Psoas muscle (tissue), 2 donors: ENCODE data around the genes NOS3, ABCB8, ASIC3, TMUB1 and ASB10.

DNA sequence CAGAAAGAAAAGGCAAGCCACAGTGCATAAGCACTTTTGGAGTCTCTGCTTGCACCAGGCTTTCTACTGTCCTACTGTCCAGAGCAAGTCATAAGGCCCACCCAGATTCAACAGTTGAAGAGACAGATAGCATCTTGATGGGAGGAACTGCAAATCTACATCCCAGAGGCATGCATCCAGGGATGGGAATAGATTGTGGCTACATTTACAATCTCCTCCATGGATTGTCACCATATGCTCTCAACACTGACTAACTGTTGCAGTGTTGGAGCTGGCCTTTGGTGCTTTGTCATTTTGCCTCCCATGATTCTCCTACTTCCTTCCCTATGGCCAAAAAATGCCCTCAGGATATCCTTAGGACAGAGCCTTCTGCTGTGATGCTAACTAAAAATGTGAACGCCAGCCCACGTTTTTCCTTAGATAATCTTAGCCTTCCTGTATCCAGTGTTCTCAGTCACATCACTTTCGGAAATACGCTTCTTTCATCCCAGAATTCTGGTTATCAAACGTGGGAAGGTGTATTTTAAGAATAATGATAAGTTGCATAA lies 3.7 kb downstream of the GIMAP4 start:
- PRO-cap, 2 experiments: no peak in any of the 2 experiments

DNA sequence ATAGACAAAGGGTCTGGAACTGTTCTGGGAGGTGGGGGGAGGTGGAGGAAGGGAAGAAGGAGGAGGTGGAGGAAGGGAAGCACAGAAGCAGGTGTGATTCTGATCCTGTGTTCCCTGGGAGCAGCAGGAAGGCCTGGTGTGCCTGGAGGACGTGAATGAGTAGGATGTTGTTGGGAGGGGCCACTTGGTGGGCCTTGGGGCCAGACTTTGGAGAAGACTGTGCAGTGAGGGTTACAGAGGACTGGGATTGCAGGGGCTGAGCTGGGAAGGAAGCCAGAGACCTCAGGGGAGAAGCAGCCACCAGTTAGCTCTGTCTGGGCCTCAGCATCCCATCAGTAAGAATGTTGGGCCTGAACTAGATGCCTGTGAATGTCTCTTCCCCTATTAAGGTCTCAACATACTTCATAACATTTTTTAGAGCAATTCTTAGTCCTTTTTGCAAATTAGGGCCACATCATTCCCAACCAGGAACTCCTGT lies 1.7 kb downstream of the GIMAP6 start:
- PRO-cap, 2 experiments: no peak in any of the 2 experiments

DNA sequence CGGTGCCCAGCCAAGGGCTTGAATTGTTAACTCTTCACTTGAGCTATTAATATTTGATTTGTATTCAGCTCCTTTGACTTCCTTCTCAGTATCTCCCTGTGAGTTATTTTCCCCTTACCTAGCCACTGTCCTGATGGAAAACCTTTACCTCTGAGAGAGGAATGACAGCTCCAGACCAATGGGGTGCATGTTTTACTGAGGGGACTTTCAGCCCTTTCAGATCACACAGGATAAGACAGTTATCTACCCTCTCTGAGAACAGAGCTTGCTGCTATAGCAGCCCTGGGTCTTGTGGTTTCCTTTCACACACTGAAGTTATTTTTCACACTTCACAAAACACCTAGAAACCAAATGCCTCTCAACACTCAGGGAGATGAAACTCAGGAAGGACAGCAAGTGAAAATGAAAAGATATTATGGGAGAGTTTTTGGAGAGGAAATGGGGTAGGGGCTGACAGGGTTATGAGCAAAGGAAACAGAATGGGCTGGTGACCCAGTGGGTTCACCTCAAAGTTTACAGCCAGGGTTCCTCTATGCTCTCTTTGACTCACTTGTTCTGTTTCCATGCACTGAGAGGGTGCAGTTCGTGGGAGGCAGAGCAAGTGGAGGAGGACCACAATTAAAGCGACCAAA lies 17.1 kb upstream of the GIMAP2 start:
- PRO-cap, 2 experiments: no peak in any of the 2 experiments

DNA sequence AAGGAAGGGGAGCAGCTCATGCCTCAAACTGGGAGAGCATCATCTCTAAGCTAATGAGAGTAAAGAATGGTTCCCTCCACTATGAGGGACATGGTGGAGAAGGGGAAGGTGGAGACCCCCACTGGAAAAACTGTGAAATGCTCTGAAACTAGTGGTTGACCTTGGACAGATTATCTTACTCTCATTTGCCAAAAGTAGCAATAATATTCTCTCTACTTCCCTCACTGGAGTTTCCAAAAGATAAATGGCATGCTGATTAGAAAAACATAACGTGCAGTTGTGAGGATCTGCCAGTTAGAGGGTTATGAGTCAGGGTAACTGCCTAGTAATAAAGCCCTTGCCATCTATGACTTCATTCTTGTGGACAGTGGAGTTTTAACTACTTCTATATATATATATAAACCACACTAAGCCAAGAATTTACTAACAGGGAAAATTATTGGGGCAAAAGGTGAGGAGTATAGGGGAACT lies 17.0 kb downstream of the GIMAP5 start:
- PRO-cap, 2 experiments: no peak in any of the 2 experiments

- PRO-cap, 2 experiments: no peak in any of the 2 experiments
These were observed 21.4 kb downstream of the TMEM176B start for GRCh38 chr7:150778794-150779156.

DNA sequence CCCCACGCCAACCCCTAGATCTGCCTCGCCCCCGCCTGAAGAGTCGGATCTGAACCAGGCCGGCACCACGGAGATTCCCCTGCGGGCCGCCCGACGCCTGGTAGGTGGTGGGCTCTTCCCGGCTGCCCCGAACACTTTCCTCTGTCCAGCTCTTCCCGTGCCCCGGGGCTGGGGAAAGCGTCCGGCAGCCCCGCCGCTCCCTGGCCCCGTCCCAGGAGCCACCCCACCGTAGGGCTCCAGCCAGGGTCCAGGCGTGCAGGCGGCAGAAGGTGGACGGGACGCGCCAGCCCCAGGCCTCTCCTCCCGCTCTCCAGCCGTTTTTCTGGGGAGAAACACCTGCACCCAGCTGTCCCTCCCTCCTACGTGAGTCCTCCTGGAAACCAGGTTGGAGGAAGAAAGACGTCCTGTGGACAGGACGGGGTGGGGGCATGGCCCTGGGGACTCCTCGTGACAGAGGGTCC lies 339 bp downstream of the TMEM176B start:
- PRO-cap, 2 experiments: no peak in any of the 2 experiments

DNA sequence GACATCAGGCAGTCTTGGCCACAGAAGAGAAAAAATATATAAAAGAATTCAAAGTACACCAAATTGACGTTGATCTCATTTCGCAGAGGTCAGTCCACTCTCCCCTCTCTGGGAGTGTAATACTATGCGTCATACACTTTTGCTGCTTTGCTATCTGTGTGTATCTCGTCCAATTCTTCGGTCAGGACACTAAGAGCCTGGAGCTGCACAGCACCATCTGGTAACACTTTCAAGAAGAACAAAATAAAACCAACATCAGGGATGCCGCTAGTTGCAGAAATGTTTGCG lies 22.9 kb downstream of the TMEM176A start:
- PRO-cap, 2 experiments: no peak in any of the 2 experiments

DNA sequence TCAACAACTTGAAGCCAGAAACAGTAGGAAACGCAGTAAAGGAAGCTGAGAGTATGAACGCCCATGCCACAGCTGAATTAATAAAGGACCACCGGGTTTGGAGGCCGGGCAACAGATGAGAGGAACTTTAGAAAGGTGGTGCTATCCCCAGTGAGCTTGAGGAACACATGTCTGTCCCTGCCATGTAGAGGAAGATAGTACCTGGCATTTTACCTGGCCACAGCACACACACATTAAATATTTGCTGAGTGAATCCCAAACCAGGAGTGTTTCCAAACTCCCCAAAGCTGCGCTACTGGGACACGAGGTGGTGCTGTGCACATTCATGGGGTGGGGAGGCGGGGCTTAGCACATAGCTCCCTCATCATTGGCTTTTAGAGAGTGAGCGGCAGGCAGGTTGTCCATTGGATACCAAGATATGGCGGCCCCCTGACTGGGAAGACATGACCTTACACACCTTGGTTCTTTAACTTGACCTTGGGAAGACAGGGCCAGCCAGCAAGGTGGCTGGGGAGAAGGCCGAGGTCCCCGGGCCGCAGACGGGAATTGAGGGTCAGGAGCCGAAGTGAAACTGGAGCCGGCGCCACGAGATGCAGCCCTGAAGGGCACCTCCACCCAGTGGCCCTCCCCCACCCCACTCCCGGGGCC lies 23.8 kb downstream of the TMEM176A start:
- PRO-cap, 2 experiments: no peak in any of the 2 experiments

GRCh38 chr7:150852696-150852977 lies 320 bp downstream of the AOC1 start:
- PRO-cap, 2 experiments: no peak in any of the 2 experiments

DNA sequence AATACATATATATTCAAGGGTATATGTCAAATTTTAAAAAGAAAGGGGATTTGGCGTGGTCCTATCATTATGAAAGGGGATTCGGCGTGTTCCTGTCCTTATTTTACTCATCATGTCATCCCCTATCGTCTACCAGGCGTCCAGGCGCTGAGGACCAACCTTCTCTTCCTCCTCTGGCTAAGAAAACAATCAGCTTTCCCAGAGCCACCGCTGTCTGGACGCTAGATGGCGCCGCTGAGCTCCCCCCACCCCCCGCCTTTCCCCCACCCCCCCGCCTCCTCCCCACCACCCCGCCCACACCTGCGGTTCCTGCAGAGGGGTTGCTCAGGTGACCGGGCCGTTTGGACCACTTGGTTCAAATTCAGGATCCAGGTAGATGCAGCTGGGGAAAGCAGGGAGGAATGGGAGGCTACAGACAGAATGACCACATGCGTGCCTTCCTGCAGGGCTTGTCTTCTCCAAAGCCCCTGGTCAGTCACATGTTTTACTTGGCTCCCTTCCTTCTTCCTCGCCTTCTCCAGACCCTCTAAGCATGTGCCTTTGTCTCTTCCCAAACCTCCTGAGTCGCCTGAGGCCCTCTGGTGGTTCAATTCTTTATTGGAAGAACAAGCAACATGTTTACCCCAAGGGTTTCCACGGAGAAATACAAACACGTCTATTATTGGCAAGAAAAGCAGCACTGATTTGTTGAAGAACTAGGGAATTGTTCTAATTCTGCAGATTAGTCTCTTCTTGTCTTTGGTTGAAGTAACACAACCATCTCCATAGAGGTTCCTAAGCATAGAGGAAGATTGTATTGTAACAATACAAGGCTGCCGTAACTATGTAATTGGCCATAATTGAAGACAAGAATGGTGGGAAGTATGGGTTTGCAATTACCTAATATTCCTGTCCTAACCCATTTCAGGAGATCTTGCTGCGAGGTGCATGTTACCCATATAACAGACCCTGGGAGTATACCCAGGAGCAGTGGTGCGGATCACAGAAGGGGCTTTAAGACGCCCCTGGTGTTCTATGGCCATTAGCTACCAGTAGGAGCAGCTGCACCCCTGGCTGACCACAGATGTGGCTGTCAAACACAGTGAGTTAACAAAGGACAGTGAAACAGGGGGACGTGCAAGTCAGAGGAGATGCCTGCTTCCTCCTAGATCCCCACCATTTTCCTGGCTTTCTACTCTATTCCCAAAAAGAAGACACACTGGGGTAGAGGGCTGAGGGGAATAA lies 24.8 kb downstream of the AOC1 start:
- PRO-cap, 2 experiments: no peak in any of the 2 experiments

DNA sequence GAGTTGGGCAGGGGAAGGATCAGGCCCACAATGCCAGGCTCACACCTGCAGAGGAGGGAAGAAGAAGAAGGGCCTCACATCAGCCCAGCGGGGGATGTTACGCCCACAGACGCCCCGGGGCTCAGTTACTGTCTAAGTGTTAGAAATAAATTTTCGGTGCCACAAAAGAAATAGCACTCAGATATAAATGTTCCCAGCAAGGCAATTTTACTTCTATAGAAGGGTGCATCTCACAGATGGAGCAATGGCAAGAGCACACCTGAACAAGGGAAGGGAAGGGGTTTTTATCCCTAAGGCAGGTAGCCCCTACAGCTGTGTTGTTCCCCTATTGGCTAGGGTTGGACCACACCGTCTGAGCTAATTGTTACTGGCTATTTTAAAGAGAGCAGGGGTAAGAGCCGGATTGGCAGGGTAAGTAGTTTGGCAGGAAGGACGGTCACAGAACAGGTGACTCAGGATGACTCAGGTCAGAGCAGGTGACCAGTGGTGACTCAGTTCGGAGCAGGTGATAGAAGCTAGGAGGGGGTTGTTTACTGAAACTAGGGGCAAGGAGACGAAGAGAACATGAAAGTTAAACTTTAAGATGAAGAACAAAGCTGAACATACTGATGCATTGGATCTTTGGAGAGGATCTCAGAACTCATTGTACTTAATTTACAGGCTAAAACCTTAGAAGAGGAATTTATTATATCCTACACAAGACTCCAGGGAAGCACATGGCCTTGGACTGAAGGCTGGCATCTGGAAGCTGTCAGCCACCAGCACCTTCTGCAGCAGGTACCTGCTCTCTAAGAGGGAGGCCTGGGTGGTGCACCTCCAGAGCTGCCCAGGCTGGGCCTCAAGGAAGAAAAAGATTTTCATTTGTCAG lies at the start of gene NOS3:
Gene NOS3, plus strand, starts transcription at position 494 of the 868 bp plus-strand sequence.
- PRO-cap, 2 experiments: no peak in any of the 2 experiments

DNA sequence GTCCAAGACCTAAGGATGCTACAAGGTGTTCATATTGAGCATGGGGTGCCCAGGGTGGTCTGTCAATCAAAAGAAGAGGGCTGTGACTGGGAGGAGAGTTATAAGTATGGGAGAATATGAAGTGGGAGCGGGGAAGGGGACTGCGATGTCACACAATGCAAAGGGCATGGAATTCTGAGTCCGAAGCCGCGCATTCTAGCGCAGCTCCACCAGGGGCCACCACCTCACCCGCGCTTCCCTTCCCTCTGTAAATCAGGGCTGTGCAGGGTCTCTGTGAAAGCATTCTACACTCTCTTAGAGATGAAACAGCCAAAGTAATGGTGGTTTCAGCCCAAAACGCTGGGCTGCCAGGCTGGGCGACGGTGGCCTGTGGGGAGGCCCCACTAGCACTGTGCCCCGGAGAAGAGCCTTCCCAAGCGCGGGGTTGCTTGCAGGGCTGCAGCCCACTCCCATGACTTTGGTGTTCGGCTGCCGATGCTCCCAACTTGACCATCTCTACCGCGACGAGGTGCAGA lies 11.4 kb downstream of the ATG9B start:
- PRO-cap, 2 experiments: no peak in any of the 2 experiments

DNA sequence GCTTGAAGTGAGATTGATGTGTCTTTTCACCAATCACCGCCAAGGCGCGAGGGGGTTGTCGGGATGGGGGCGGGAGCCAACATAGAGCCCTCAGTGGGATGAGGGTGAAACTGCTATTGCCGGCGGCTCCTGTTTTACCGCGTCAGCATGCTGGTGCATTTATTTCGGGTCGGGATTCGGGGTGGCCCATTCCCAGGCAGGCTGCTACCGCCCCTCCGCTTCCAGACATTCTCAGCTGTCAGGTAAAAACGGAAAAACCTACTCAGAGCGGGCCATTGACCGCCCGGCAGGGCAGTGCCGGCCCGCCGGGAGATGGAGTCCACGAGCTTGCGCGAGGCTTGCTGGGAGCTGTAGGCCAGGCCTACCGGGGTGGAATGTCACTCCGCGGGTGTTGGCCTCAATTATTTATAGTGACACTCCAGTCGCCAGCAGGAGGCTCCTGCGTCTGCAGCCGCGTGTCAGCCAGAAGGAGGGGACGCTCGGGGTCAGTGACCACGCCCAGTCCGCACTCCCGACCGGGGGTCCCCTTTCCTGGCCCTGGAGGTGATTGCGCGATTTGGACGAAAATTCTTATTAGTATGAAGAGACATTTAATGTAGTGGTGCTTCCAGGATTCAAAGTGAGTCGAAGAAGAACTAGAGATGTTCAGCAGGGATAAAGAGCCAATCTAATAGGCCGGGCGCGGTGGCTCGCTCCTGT lies at the start of gene ABCB8:
Gene ABCB8, plus strand, starts transcription at position 82 of the 699 bp plus-strand sequence.
- PRO-cap, 2 experiments: peak in 2 of 2 experiments; most common plus-strand start position 84 of the sequence (in 2); most common minus-strand start position 314 of the sequence (in 2)

- PRO-cap, 2 experiments: no peak in any of the 2 experiments
These were observed at the start of gene ASIC3 for GRCh38 chr7:151048476-151048757. ASIC3 (plus strand) TSS chr7:151048531.

GRCh38 chr7:151050838-151051638 lies 2.7 kb downstream of the ASIC3 start:
- PRO-cap, 2 experiments: no peak in any of the 2 experiments

DNA sequence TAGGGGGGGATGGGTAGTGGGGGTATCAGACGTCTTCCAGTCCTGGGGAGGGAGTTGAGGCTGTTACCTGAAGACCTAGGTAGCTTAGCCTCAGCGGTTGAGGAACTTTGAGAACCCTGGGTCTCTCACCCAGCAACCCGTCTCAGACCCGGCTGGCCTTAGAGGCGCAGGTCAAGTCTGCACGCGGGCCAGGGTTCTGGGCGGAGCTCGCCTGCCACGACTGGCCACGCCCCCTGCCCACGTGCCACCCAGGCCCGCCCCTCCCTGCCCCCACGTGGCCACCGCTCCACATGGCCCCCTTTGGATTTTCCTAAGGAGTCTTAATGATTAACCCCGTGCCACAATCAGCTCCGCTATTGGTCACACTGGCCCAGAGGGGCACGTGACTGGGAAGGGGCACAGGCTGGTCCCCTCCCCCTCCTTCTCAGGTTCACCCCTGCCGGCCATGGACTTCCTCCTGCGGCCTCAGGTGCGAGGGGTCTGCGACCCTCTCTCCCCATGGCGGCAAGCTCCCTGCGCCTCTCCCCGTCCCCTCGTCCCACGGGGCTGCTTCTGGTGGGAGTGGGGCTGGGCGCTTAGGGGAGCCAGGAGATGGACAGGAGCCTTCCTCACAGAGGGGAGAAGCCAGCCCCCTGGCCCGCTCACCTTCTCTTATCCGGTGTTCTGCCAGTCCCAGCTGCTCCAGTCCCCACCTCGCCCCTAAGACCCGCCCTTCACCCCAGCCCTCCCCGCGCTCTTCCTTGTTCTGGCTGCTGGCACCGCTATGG lies 3.0 kb downstream of the SLC4A2 start:
- PRO-cap, 2 experiments: no peak in any of the 2 experiments

DNA sequence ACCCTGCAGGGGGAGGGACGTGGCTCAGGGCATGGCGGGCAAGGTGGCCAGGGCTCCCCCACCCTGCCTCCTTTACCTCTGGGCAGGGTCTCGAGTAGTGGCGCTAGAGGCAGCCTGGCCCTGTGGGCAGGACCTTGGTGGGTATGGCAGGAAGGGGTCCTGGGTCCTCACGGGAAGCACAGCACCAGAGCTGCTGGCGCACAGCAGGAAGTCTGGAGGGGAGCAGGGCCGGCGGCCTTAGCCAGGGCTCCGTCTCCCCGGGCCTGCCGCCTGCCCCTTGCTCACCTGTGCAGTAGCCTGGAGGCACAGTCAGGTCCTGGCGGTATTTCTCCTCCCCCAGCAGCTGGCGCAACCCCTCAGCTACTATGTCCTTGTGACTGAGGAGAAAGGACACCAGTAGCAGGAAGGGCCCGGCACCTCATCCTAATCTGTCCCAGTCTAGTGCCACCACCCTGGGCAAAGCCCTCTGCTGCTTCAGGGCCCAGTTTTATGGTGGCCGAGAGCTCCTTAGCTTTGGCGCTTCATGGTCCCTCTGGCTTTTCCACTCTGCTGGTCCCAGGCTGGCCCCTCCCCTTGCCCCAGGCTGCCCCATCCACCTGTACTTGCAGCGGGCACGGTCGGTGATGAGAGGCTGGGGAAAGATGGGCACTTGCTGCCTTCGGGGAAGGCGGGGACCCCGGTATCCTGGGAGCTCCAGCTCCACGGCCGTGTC lies 3.4 kb downstream of the FASTK start:
- PRO-cap, 2 experiments: no peak in any of the 2 experiments

DNA sequence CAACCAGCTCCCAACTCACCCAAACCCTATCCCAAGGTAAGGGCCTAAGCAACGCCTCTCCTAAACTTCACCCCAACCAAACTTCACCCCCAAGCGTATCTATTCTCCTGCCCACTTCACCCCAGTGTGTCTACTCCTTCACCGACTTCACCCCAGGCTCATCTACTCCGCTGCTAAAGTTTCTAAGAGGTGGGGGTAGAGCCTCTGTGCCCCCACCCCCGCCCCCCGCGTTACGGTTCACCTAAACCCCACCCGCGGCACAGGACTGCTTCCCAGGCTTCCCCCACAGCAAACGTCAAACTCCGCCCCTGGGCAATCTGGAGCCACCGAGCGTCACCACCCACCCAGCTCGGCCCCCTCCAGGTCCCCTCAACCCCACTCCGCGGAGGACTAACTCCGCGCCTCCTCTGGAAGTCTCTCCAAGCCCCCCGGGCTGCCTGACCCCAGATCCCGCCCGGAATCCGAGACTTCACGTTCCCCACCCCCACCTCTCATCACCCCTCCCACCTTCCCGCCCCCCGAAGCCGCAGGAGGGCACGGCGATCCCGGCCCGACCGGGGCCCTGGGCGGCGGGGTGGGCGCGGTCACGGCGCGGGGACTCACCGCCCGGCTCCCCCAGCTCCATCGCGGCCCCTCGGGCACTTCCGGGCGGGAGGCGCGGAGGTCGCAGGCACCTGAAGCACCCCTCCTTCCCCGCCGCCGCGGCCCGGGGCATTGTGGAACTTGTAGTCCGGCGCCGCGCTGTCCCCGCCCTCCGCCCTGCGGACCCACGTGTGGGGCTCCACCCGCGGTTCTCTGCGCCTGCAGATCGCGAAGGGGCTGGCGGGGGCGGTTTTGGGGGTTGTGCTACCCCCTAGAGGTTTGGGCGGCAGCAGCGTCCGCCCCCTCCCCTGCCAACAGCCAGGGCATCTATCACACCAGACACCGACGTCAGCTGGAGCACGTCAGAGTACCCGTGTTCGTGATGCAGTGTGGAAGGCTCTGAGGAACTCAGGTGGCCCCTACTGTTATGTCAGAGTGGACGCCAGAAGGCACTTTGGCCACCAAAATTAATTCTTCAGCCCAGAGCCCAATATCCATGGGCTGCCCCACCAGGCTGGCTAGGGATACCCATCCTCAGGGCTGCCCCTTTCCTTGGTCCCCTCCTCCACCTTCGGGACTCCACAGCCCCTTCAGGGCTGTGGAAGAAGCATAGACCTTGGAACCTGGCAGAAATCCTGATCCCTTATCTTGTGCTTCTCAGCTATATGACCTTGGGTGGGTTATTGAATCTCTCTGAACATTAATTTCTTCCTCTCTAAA lies at the start of gene TMUB1:
Gene TMUB1, minus strand, starts transcription at position 663 of the 1,302 bp plus-strand sequence.
- PRO-cap, 2 experiments: peak in 2 of 2 experiments; most common plus-strand start position 750 of the sequence (in 2); most common minus-strand start position 644 of the sequence (in 2)

DNA sequence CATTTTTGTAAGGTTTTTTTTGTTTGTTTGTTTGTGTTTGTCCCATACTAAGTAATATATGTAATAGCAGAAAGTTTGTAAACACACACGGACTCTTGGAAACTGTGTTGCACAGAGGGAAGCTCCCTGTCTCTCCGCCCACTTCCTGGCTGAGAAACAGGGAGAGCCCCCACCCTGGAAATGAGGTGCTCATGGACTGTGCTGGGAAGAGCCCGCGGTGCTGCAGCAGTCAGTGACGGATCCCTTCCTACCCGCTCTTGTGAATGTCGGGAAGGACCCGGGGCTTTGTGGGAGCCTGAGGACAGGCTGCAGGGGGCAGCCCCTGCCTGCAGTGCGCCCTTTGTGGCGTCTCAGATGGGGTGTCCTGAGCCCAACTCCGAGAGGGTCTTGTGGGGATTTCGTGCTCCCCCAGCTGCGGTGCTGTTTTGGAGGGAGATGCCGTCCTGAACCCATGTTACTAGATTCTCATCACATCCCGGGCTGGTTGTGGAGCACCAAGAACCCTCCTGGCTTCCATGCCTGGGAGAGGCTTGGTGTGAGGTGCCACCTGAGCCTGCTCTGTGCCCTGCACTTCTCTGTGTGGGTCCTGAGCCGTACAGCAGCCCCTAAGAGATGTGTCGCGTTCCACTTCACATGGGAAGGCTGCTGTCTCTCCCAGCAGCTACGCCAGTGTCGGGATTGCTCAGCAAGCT lies 13.7 kb downstream of the AGAP3 start:
- PRO-cap, 2 experiments: no peak in any of the 2 experiments

DNA sequence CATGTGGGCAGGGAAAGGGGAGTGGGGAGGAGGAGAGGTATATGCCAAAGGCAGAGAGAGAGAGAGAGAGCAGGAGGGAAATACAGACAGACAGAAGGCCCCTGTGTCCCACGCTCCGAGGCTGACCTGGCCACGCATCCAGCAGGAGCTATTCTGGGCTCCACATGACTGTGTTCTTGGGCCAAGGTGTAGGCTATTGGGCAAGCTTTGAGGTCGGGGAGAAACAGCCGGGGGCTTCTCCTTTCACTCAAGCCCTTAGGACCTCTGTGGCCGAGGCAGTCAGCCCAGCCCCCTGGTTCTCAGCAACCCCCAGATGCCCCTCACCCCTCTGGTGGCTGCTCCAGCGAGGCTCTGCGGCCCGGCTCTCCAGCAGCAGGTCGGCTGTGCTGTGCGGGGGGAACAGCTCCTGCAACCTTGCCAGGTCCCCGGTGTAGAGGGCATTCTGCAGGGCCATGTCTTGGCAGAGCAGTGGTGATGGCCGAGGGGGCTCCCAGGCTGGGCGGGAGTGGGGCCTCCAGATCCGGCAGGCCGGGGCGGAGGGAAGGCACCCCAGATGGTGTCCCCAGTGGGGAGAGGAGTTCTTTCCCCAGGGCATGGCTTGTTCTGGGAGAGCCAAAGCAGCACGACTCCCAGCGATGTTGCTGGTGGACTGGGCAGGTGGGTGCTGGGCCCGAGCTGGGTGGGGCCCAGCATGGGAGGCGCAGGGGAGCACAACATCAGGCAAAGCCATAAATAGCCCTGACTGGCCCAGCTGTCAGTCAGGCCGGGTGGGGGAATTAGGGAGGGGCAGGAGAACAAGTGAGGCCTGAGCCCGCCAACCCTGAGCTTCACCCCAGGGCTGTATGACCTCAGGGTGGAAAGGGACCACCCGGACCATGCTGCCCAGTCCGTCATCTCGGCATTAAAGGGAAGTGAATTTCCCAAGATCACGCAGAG lies at the start of gene ASB10:
Gene ASB10, minus strand, starts transcription at position 123 of the 936 bp plus-strand sequence.
- PRO-cap, 2 experiments: peak in 2 of 2 experiments; most common plus-strand start position 191 of the sequence (in 1); most common minus-strand start position 155 of the sequence (in 2)